Prostate gland (tissue), 2 donors: ENCODE results near the gene CPNE2.

DNA sequence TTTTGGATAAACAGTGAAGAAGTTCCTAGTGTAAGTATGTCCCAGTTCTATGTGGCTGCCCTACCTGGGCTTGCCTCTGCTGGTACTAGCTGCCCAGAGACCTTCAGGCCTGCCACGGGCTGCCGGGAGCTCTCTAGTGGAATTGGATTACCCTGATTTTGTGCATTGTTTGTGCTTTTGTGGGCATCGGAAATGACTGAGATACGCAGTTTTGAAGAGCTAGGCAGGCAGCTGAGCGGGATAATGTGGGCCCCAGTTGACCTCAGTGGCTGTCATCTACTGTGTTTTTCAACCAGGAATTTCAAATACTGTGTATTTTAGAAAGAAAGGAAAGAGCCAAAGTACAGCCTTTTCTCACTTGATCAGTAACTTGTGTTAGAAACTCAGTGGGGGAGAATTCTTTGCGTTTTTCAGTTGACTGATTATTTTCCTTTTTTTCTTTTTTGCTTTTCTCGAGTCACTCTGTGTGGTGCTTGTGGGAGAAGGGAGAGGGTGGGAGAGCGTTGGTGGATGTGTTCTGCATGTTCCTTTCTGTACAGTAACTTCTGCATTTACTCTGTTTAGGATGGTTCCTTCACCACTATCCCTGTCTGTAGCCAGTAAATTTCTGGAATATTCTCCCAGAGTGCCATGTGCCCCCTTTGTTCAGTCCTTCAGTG is 15.2 kb upstream of the SLC12A3 start:
- PRO-cap: no peak
- RAMPAGE, long total RNA, 2 experiments: no peak in any of the 2 experiments

DNA sequence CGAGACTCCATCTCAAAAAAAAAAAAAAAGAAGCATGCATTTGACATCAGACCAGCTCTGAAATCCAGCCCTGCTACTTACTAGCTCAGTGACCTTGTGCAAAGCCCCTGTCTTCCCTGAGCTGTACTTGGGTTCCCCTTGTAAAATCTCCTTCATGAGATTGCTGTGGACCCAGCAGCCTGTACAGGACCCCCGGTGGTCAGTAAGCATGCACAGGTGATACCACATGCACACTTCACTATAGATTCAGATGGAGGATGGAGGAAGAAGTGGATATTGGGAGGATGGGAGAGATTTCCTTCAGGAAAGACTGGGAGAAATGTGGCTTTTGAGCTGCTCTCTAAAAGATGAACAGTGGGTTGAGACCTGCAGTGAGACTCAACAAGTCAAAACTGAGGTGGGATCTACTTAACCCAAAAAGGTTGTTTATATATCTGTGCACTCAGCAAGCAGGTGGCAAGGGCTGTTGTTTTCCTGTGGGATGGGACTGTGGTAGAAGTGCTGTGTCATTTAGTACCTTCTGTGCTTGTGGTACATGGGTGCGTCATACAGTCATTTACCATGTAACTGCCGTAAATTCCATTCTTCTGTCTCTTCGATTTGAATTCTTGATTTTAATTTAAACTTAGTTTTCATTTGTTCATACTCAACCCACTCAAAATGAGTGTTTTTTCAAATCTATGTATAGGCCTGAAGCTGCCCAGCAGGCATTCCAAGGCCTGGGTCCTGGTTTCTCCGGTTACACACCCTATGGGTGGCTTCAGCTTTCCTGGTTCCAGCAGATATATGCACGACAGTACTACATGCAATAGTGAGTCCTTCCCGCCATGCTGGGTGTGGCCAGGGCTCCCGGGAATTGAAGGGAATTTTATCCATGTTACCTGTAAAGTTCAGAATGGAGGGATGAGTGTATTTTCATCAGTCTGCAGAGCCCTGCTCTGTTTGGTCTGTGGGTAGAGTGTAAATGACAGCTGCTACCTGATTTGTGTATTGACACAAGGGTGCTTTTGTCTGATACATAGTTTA is 6.9 kb downstream of the HERPUD1 start:
- PRO-cap: bidirectional peak, plus-strand start at position 518 of the sequence, minus-strand start at position 383 of the sequence
- RAMPAGE, long total RNA, 2 experiments: no peak in any of the 2 experiments

DNA sequence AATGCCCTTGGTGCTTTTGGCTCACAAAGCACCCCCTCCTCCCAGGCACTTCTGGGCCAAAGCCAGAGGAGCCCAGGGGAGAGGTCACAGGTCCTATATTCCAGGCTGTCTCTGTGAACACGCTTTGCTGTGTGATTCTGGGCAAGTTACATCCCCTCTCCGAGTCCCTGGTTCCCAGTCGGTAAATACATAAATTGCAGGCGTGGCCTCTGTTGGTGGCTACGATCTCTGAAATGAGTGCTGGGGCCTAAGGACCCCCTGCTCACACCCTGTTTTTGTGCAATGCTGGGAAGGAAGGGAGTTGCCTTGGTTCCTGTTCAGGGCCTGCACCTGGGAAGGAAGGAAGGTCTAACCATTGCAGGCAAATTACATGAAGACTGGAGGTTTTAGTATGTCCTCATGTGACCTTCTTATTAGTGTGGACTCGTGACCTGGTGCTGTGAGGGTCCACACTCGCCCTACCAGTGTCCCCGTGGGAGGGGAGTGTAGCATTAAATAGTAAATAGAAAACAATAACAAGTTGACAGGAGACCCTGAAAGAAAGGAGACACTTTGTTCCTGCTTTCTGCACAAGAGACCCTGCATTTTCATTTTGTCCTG is 49.7 kb upstream of the CPNE2 start:
- PRO-cap: no peak
- RAMPAGE, long total RNA, 2 experiments: no peak in any of the 2 experiments

GRCh38 chr16:57092110-57093169 is at the start of gene CPNE2:
CPNE2 (plus strand) TSS chr16:57092583.
- PRO-cap: bidirectional peak, plus-strand start at chr16:57092606, minus-strand start at chr16:57092446
- RAMPAGE, long total RNA, 2 experiments: no peak in any of the 2 experiments

GRCh38 chr16:57118999-57119682 is 26.8 kb downstream of the CPNE2 start:
- PRO-cap: no peak
- RAMPAGE, long total RNA, 2 experiments: start-site peak on the plus strand in 1 of 2 experiments, at chr16:57119571-57119624 at its widest, 16 reads per replicate

DNA sequence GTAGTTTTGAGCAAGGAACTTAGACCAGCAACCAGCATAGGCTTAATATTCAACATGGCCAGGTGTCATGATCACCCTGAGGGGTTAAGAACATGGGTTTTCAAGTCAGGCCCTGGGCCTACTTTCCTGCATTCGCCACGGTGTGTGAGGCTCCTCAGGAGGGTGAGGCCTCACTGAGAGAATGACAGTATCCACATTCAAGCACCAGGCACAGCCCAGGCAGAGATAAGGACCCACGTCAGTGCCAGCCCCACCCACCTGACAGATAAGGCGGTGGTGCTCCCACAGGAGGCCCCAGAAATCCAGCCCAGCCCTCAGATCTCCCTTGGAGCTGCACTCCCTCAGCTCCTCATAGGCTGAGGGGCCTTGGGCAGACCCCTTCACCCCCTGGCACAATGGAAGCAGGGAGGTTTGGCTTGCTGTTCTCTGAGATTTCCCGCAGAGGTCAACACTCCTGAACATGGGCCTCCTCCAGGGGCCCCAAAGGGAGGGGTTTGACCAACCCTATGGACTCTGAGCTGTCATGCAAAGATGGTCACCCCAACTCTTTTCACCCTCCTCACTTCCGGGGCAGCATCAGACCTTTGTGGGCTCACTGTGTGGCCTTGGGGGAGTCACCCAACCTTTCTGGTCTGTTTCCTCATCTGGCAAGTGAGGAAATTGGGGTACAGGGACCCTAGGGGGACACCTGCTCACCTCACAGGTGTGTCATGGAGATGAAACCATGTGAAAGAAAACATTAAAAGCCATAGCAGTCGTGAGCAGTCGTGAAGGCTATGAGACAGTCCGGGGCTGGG is 15.5 kb downstream of the PLLP start:
- PRO-cap: no peak
- RAMPAGE, long total RNA, 2 experiments: no peak in any of the 2 experiments

- PRO-cap: no peak
- RAMPAGE, long total RNA, 2 experiments: no peak in any of the 2 experiments
Measured at GRCh38 chr16:57388242-57388808, 16.0 kb downstream of the CX3CL1 start.

DNA sequence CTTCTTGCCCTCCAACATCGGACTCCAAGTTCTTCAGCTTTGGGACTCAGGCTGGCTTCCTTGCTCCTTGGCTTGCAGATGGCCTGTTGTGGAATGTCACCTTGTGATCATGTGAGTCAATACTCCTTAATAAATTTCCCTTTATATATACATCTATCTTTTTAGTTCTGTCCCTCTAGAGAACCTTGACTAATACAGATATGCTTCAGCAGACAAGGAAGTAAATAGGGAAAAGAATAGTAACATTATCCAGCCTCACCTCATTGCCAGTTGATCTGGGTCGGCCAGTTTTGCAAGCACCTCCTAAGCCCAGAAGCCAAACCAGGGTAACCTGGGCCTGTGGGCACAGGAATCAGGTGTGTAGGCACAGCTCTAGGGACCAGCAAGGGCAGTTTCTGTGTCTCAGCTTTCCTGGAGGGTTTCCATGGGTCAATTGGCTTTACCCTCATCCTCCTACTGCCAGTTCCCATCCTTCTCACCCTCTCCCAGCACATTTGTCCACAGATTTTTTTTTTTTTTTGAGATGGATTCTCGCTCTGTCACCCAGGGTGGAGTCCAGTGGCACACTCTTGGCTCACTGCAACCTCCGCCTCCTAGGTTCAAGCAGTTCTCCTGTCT is 11.8 kb upstream of the CCL17 start:
- PRO-cap: no peak
- RAMPAGE, long total RNA, 2 experiments: no peak in any of the 2 experiments

- PRO-cap: no peak
- RAMPAGE, long total RNA, 2 experiments: no peak in any of the 2 experiments
Measured at GRCh38 chr16:57472703-57474073, 10.7 kb downstream of the POLR2C start.

GRCh38 chr16:57624130-57624601 is 4.3 kb upstream of the ADGRG1 start:
- PRO-cap: no peak
- RAMPAGE, long total RNA, 2 experiments: no peak in any of the 2 experiments

GRCh38 chr16:57643267-57643995 is 15.0 kb downstream of the ADGRG1 start:
- PRO-cap: no peak
- RAMPAGE, long total RNA, 2 experiments: no peak in any of the 2 experiments

DNA sequence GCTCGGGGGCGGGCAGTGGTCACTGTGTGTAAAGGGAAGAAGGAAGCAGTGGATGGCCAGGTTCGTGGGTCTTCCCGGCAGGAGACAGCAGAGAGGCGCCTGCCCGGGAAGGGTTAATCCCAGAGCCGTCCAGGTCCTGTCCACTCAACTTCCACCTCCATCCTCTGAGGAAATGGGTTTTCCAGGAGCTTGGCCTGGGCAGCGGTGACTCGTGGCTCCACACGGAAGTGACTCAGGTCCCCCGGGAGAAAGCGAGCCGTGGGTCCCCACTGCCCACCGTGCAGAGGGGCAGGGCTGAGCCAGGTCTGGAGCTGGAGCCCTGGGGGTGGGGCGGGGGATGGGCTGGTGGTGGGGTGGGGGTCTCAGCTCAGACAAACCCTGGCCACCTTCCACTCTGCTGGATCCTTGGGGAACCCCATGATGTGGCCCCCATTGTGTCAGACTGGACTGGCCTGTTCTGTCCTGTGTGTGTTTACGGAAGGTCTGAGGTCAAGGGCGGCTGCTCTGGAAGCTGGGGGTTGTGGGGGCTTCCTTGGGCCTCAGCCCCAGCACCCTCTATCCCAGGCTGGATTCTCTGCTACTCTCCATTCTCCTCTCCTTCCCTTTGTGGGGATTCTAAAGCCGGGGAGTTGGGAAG is 17.7 kb downstream of the ADGRG1 start:
- PRO-cap: unidirectional peak, minus-strand start at position 166 of the sequence
- RAMPAGE, long total RNA, 2 experiments: no peak in any of the 2 experiments

- PRO-cap: no peak
- RAMPAGE, long total RNA, 2 experiments: no peak in any of the 2 experiments
Measured at GRCh38 chr16:57682820-57683333, 11.7 kb upstream of the DRC7 start.

- PRO-cap: no peak
- RAMPAGE, long total RNA, 2 experiments: no peak in any of the 2 experiments
Measured at GRCh38 chr16:57684242-57685063, 10.2 kb upstream of the DRC7 start.

GRCh38 chr16:57734568-57735662 is 655 bp upstream of the KATNB1 start:
- PRO-cap: unidirectional peak, minus-strand start at chr16:57735251; unidirectional peak, minus-strand start at chr16:57735303; bidirectional peak, plus-strand start at chr16:57735781, minus-strand start at chr16:57735613
- RAMPAGE, long total RNA, 2 experiments: no peak in any of the 2 experiments

- PRO-cap: no peak
- RAMPAGE, long total RNA, 2 experiments: no peak in any of the 2 experiments
Measured at GRCh38 chr16:57758417-57759030, 23.0 kb downstream of the KATNB1 start.

DNA sequence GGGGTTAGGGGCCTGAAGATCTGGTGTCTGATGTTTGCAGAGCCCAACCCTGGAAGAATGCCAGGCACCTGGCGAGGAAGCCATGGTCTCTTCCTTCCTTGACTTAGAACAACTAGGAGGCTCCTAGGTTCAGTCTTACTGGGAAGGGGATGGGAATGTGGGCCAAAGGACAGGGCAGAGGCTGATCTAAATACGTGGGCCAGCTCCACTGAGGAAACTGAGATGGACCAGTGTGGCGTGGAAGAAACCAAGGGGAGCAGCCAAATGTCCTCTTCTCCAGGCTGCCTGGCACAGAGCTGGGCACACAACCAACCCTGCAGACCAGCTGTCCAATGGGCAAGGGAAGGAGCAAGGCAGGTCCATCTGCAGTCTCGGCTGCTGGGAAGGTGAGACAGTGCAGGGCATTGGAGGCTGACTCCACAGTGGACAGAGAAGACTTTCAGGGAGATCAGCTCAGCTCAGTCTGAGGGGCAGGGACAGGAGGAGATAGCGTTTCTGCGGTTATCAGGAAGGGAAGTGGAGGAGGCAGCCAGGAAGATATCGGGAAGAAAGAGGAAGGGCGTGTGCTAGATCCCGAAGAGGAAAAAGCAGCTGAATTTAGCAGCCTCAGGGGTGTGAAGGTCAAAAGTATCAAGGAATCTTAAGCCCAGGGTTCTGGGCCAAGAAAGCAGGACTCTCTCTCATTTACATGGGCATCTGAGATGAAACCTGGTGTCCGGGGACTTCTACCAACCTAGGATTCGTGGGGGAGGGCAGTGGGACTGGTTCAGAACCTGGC is 2.0 kb downstream of the KIFC3 start:
- PRO-cap: no peak
- RAMPAGE, long total RNA, 2 experiments: no peak in any of the 2 experiments

DNA sequence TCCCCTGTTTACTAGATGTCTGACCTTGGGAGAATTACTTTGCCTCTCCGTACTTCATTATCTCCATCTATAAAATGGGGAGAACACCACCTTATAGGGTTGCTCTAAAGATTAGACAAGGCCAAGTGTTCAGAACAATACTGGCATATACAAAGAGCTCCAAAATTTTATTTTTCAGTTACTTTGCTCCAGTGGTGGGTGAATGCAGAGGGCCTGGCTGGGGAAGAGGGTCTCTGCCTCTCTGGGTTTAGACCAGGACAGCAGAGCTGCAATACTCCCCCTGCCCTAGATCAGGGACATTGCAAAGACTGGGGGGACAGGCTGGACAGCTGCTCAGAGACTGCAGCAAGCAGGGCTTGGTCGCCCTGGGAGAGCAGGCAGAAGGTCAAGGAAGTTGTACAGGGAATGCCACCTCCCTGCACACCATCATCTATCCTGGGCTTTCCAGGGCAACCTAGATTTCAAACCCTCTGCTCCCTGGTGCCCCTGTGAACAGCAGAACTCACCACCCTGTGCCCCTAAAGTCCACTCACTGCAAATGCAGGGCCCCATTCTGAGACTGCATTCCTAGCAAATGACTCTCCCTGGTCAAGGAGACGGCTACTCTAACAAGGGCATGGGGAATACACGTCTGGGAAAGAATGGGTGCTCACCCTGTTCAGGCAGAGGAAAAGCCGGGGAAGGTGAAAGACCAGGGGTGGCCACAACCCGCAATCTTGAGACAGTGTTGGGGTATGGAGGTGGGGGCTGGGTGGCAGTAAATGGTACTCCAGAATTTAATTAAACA is 1.2 kb downstream of the KIFC3 start:
- PRO-cap: unidirectional peak, plus-strand start at position 622 of the sequence
- RAMPAGE, long total RNA, 2 experiments: no peak in any of the 2 experiments

DNA sequence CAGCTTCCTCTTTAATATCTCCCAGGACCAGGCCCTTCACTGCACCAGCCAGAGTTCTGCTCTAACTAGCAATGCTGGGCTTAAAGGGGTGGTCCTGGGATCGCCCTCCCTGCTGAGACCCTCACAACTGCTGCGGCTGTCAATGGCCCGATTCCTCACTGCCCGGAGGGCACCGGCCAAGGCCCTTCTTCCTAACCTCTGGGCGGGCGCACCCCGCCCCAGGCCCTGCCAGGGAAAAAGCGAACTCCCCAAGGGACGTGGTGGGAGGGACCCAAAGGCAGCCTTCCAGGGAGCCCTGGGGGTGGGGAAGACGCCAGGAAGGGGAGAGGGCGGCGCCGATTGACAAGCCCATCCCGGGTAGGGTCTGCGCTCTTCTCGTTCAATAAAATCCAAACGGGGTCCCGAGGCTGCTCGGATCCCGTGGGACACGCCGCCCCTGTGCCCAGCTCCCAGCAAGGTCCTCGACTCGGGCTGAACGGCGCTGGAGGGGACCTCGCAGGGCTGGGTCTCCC is 521 bp downstream of the KIFC3 start:
- PRO-cap: bidirectional peak, plus-strand start at position 316 of the sequence, minus-strand start at position 220 of the sequence
- RAMPAGE, long total RNA, 2 experiments: no peak in any of the 2 experiments

DNA sequence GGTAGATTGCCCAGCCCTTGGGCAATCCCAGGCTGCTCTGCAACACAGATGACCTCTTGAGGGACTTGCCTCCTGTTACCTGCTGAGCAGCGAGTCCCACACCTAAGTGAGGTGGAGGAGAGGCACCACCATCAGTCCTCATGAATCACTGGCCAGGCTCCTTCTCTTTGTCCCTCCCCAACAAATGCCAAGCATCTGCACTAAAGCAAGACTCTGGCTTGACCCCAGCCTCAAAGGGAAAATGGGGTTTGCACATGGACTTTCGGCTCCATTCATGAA is 22.8 kb upstream of the KIFC3 start:
- PRO-cap: no peak
- RAMPAGE, long total RNA, 2 experiments: no peak in any of the 2 experiments